Left lobe of liver (tissue), 1 donor: ENCODE results near the gene AMZ1.

- PRO-cap, result no peak
These were observed at the start of gene AMZ1 for GRCh38 chr7:2687960-2688607. Gene AMZ1 (plus strand): TSS chr7:2688202.

DNA sequence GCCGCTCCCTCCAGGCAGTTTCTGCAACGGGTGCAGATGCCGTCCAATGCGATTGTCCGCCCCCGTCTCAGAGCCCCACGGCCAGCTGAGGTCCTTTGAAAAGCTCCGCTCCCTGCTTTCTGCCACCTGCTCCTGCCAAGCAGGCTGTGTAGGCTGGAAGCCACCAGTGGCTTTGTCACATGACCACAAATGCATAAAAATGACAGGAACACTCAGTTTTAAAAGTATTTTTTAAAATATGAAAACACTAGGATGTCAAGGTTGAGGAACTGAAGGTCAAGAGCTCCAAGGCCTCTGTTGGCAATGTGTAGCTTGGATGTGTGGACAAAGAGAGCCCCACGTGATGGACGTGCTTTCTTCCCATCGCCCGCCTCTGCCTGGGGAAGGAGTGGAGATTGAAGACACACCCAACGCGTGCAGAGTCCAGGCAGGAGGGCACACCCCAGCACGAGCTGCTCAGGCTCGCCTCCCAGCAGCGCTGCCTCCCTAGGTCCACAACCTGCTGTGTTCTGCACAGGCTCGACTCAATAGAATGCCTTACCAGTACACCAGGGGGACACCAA, 71.9 kb downstream of the AMZ1 start:
- PRO-cap, result no peak

DNA sequence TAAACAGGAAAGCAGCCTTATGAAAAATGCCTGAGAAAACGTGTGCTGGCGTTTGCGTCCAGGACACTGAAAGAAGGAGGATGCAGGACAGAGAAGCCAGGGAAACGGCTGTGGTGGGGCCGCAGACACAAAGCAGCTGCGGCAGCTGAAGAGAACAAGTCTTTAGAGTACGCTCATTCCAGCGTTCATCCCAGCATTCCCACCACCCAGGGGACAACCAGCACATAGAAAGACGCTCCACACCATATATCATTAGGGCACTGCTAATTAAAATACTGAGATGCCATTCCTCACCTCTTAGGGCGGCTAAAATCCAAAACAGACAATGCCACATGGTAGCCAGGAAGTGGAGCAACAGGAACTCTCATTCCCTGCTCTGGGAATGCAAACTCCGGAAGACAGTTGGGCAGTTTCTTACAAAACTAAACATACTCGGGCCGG, 18.4 kb downstream of the GNA12 start:
- PRO-cap, result no peak

DNA sequence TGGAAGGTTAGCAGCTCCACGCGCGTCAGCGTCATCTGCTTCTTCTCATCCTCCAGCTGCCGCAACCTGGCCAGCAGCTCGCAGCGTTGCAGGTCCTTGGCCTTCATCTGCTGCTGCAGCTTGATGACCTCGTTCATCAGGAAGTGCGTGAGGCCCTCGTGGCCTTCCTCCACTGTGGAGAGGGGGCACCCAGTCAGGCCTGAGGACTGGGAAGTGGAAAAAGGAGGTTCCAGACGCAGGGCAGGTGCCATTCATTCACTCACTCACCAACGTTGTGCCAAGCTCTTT, 99.4 kb downstream of the CARD11 start:
- PRO-cap, result no peak

DNA sequence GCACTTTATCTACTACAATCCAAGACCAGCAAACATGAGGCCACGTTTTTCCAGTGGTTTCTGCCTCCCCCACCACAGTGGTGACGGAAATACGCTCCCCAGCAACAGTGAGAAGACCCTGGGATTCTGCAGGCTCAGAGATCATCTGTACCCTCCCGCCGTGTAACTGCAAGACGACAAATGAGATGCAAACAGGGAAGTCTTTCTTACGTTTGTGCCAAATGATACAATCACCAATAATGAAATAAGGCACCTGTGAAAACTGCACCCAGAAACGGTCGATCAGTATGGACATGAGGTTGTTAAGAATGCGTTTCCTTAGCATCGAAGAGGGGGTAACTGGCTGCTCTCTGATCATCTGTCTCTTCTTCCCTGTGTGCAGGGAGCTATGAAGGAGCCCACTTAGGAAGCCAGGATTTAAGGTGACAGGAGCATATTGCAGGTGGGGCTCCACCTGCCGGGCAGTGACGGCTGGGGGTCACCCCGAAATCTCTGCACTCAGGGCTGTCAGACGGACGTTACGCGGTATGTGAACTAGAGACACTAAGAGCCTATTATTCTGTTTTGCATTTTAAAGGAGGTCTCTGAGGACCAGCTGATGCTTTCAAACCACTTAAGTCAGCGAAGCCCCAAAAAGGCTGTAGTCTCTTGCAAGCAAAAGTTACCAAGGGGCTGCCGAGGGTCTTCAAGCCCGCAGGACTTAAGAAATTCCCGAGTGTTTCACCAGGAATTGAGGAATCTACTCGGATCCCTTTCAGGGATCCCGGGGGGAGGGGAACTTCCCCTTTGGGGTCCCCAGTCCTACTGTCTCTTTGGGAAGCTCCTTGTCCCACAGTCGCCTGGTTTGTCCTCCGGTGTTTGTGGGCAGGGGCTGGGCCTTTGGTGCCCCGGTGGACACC, 64.4 kb downstream of the CARD11 start:
- PRO-cap, result no peak

GRCh38 chr7:3301435-3301974, 453 bp downstream of the SDK1 start:
- PRO-cap, result no peak

- PRO-cap, result no peak
These were observed 228.2 kb downstream of the SDK1 start for GRCh38 chr7:3529028-3529917.

GRCh38 chr7:3862161-3862459, 561.1 kb downstream of the SDK1 start:
- PRO-cap, result no peak

DNA sequence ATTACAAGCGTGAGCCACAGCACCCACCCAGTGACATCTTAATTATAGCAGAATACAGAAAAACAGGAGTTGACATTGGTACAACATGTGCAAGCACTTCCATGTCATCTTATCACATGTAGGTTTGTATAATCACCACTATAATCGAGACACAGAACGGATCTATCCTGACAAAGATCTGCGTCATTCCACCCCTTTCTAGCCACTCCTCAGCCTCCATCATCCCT, 262.3 kb upstream of the FOXK1 start:
- PRO-cap, result no peak

- PRO-cap, result no peak
These were observed 10.9 kb upstream of the AP5Z1 start for GRCh38 chr7:4764270-4765098.

GRCh38 chr7:5064071-5065097, 18.7 kb downstream of the RBAK start:
- PRO-cap, result no peak

GRCh38 chr7:5212433-5212972, 22.5 kb downstream of the WIPI2 start:
- PRO-cap, result no peak

DNA sequence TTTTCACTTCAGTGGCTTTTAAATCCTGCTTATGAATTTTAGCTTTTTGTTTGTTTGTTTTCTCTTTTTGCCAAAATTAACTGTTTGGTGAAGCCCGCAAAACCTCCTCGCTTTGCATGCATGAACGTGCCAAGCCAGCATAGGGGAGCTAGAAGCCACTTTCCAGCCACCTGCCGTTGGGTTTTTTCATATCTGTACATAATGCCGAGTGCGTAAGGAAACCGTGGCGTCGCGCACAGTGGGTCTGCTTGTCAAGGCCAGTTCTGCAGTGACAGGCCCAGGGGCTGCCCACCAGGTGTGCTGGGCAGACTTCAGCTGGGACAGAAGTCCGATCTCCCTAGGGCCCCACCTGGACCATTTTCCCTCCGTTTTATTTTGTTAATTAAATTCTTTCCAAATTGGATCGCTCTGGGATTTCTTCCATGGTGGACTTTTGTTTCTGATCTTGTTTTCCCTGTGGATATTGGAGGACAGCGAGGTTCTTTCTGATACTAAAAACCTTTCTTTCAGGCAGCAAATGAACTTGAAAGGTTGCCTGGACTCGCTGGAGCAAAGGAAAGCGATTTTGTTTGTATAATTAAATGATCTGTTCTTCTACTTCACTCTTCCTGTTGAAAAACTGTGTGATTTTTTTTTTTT, 41.2 kb downstream of the WIPI2 start:
- PRO-cap, result no peak

DNA sequence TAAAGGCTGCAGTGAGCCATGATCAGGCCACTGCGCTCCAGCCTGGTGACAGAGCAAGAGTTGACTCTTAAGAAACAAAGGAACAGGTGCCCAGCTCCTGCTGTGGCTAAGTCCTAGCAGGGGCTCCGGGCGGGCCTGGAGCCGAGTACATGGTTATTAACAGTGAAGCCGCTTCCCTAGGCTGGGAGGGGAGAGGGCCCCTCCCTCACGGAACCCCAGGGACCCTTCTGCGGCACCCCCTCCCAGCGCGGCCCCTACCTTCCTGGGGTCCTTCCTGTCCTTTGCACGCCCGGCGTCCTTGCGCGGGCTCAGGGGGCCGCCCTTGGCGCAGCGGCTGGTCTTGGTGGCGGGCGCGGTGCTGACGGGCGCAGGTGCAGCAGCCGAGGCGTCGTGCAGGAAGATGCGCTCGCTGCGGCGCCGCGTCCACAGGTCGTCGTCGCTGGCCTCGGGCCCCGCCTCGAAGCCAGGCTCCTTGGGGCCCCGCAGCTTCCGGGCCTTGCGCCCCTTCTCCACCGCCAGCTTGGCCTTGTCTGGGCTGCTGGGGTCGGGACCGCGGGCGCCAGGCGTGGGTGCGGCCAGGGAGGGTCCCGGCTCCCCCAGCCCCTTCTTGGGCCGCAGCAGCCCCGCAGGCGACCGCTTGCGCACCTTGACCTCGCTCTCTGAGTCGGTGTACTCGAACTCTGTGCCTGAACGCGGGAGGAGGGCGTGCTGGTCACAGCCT, 49.8 kb downstream of the SLC29A4 start:
- PRO-cap, result no peak

DNA sequence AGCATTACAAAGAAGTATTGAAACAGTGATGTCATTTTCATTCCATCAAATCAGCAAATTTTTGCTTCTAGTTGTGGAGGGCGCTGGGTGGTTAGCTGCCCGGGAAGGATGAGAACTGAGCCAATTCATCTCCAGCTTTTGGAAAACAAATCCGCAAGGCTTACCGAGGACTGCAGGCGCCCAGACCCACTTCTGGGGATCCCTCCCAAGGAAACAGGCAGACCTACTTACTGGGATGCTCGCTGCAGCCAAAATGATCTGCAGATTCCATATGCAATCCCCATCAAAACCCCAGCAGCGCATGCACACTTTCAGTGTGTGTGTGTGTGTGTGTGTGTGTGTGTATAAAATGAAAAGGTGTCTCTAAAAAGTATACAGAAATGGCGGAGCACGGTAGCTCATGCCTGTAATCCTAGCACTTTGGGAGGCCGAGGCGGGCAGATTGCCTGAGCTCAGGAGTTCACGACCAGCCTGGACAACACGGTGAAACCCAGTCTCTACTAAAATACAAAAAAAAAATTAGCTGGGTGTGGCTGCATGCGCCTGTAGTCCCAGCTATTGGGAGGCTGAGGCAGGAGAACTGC, 19.1 kb downstream of the TNRC18 start:
- PRO-cap, result no peak

DNA sequence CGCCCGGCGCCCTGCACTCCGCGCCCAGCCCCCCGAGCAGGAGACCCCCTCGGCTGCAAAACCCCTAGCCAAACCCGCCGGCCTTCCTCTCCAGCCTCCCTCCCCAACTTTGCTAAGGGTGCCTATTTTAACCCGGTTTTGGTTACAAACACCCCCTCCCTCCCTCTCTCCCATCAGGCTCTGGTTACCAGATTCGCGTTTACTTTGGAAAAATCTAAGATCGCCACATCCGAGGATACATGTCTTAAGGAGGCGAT, 1.1 kb downstream of the TNRC18 start:
- PRO-cap, result no peak

GRCh38 chr7:5428552-5429200, 5.0 kb upstream of the TNRC18 start:
- PRO-cap, result bidirectional peak, plus-strand start at chr7:5428814, minus-strand start at chr7:5428691; bidirectional peak, plus-strand start at chr7:5429091, minus-strand start at chr7:5429007

- PRO-cap, result no peak
These were observed 8.6 kb upstream of the TNRC18 start for GRCh38 chr7:5432231-5432613.

DNA sequence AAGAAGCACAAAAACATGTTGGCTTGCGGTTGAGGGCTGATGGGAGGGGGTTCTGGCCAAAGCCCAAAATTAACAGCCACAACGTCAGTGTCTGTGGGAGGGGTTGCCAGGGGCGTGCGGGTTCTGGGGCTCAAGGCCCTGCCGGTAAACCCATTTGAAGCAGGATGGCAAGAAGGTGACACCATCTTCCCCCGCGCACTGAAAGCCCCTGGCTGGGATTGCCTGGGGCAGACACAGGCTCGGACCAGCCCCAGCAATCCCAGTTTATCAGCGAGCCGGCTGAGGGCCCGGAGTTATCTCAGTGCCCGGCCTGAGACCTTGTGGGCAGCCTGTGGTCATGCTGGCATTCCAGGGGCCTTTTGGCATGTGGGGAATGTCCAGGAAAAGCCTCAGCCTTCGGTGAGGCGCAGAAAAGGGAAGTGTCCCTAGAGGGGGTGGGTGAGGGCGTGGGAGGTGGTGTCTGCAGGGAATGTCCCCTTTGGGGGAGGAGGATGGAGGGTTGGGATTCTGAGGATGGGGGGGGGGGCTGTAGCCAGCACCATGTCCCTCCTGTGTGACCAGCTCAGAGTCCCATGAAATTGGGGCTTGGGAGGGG, 1.2 kb upstream of the FSCN1 start:
- PRO-cap, result no peak

DNA sequence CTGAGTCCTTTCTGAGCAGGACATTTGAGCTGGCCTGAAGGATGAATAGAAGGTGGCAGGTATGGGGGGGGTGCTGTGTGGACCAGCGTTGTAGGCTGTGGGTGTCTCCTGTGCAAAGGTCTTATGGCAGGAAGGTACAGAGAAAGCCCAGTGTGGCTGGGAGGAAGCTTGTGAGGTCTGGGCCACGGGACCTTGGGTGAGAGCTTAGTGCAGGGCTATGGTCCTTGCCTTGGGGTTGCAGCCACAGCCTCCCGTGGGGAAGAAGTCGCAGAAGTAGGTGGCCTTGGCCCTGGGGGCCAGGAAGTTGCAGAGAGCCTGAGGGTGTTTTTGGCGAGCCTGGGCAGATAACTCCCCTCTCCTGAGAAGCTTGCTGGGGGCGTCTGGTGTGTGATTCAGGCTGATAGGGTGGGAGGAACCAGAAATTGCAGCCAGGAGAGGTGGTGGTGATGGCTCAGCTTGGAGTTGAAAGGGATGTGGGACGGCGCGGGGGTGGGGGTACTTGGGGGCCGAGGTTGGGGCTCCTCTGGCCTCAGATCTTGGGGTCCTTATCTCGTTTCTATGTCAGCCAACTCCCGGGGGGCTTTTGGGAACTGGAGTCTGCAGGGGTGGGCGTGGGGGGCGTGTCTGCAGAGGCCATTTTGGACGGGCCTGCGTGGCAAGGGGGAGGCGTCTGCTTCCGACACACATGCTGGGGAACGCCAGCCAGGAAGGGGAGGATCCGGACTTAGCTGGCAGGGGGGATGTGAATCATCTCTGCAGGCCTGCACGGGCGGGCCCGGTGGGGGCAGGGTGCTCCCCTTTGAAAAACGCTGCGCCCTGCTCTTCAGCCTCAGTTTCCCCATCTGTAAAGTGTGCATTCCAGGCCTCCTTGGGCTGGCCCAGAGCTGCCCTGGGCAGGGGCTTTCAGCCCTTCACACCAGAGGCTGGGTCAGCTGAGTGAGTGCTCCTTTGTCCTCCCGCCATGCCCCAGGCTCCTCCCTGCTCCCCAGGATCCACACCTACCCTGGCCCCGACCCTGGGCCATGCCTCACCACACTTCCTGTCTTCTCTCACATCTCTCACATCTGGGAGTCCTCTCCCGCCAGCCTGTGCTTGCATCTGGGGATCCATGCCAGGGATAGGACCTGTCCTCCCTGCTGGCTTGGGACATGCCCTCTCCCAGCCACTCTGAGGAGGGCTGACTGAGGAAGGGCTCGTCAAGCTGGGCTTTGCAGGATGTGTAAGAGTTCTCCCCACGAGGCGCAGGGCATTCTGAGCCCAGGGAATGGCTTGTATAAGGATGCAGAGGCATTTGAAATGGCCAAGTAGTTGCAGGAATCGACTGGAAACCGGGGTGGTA, 3.4 kb downstream of the FSCN1 start:
- PRO-cap, result no peak